HepG2 (cell line): ENCODE measurements around a stretch of chr2.

DNA sequence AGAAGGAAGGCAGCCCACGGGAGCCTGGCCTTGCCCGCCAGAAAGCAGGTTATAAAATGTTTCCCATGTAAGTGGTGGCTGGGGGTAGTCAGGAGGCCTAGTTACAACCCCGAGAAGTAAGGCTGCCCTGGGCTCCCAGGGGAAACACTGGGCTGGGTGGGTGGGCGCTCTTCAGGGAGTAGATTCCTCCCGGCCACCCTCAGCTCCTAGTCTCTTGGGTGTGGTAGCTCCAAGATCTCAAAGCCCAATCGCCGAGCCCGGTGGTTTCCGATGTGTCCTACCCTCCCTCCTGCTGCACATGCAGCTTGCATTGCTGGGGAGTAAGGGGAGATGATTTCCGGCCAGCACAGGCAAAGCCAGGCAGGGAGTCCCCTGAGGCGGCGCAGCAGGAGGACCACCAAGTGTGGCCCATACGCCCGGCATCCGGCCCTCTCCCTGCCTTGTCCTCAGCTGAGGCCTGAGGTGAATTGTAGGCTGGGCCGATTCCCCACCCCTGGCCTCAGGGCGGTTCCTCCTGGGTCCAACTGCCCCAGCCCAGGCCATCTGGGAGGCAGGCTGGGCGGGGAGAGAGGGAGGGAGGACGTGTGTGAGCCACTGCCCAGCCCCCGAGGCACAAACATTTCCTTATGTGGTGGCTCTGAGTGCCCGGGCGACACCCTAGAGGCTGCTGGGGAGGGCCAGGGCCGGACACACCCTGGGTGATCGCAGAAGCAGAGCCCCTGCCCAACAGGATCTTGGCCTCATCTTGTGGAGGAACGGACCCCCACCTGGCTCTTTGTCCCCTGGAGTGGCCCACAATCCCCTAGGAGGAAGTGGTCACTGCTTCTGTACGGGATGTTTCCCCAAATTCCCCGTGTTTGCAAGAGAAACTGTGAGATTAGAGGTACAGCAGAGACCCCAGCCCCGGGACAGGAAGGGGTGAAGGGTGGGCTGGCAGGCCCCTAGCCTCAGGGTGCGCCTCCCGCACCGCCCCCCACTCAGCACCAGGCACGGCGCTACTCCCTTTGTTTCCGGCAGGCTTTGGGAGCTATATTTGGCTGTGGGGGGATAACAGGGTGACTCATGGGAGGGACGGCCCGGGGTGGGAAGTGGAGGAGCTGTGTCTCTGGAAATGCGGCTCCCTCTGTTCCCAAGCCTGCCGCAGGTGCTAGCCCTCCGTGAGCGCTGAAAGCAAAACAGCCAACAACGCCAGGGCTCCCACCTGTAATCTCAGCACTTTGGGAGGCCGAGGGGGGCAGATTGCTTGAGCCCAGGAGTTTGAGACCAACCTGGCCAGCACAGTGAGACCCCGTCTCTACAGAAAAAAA lies 41.9 kb upstream of the PTMA start:
- RRBS, 2 experiments: 8 to 11% methylated on average over 16 of the region's 43 CpGs
CAGE:
- cytosol, long polyA minus RNA: no peak
- cytosol, long polyA plus RNA: no peak
- long polyA plus RNA: no peak
- nucleus, long polyA minus RNA: no peak
- nucleus, long polyA plus RNA: no peak

DNA sequence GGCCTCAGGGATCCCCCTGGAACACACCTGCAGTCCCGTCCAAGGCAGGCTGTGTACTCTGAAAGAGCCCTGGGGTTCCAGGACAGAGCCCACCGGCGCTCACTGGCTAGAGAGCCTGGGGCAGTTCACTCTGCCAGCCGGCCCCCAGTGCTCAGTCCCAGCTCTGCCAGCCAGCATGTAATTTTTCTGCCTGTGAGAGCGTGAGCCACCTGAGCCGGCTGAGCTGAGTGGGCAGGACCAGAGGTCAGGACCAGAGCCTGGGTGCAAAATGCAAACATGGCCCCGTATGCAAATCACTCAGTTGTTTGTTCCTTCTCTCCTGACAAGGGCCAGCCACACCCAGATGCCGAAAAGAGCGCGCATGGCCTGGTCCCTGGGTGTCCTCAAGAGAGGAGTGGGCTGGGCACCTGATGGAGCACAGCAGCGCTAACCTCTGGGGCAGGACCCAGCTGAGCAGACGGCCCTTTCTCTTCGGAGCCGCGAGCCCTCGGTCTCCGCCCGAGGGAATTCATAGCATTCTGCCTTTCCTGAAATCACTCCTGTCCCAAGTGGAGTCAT lies 36.6 kb upstream of the PTMA start:
- RRBS, 2 experiments: 2 to 33% methylated on average over 3 to 5 of the region's 18 CpGs
CAGE:
- cytosol, long polyA minus RNA: no peak
- cytosol, long polyA plus RNA: no peak
- long polyA plus RNA: no peak
- nucleus, long polyA minus RNA: no peak
- nucleus, long polyA plus RNA: no peak

- RRBS, 2 experiments: no CpG with 5 or more reads among the region's 21 CpGs
CAGE:
- cytosol, long polyA minus RNA: no peak
- cytosol, long polyA plus RNA: no peak
- long polyA plus RNA: no peak
- nucleus, long polyA minus RNA: no peak
- nucleus, long polyA plus RNA: no peak
Observed at GRCh38 chr2:231672479-231673331, 35.6 kb upstream of the PTMA start.

GRCh38 chr2:231677720-231678147 lies 30.6 kb upstream of the PTMA start:
- RRBS, 2 experiments: no CpG with 5 or more reads among the region's 6 CpGs
CAGE:
- cytosol, long polyA minus RNA: no peak
- cytosol, long polyA plus RNA: no peak
- long polyA plus RNA: no peak
- nucleus, long polyA minus RNA: no peak
- nucleus, long polyA plus RNA: no peak

GRCh38 chr2:231684313-231684804 lies 24.0 kb upstream of the PTMA start:
- RRBS, 2 experiments: no CpG with 5 or more reads among the region's 14 CpGs
CAGE:
- cytosol, long polyA minus RNA: no peak
- cytosol, long polyA plus RNA: no peak
- long polyA plus RNA: no peak
- nucleus, long polyA minus RNA: no peak
- nucleus, long polyA plus RNA: no peak

DNA sequence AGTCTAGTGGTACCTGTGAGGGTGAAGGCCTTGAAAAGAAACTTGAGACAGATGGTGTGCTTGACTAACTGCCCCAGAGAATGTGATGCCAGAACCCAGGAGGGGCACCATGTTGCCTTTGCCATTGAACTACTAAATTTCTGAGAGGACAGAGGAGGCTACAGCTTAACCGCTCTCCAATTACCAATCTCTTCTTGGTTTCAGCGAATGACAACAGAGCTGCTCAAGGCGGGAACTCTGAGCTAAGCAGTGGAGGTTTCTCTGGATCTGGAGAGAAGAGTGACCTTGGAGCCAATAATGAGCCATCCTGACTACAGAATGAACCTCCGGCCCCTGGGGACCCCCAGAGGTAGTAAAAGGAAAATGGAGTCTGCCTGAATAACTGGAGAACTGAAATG lies 53.1 kb downstream of the DIS3L2 start:
- RRBS, 2 experiments: no CpG with 5 or more reads among the region's 4 CpGs
CAGE:
- cytosol, long polyA minus RNA: no peak
- cytosol, long polyA plus RNA: no peak
- long polyA plus RNA: start-site peak on the plus strand centred at position 250 of the sequence, 57 bp wide, 18 and 13 reads in 2 replicates
- nucleus, long polyA minus RNA: no peak
- nucleus, long polyA plus RNA: start-site peak on the plus strand centred at position 238 of the sequence, 22 bp wide, 16 and 23 reads in 2 replicates

GRCh38 chr2:232321296-232321736 lies 57.2 kb upstream of the ALPP start:
- RRBS, 2 experiments: no CpG with 5 or more reads among the region's 15 CpGs
CAGE:
- cytosol, long polyA minus RNA: no peak
- cytosol, long polyA plus RNA: no peak
- long polyA plus RNA: no peak
- nucleus, long polyA minus RNA: no peak
- nucleus, long polyA plus RNA: no peak

DNA sequence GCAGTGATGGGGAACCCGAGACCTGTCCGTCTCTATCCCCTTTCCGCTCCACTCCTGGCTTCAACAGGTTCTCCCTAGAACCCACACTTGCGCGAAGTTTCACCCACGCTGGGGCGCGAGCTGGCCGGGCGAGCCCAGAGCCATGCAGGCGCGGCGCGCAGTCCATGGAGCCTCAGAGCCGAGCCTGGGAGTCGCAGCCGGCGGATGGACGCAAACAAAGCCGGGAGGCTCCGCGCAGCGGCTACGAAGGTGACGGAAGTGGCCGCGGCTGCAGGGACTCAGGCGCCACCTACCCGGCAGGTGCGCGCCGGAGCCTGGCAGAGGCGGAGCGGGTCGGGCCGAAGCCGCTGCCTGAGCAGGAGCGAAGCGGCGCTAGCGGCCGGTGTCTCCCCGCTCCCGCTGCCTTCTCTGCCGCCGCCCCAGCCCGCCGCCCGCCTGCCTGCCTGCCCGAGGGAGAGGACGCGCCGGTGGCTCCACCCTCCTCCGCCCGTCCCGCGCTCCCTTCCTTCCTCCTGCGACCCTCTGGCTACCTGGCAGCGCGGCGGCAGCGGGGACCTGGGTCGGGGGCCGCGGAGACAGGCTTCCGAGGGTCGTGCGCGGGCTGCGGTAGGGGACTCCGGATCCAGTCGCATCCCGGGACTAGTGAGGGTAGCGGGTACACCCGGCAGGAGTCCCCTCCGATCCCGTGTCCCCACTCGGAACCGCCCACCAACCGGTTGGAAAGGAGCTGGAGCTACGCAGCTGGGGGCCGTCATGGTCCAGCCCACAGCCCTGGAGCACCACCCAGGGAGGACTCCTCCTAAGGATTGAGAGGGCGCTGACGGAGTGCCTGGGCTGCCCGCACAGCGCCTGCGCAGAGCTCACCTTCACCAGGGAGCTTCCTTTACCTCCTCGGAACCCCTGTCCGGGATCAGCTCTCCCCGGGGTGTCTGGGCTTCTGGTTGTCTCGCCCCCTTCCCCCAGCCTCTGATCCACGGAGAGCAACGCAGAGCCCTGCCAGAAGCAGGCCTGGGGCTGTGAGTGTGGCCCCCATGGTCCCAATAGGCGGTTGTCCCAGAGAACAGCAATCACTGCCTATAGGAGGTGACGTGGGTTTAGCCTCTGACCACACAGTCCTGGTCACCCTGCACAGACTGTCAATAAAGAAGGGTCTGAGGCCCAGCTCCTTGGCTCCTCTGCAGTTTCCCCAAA lies 14.3 kb downstream of the ALPG start:
- RRBS, 2 experiments: 20% methylated on average over 46 of the region's 95 CpGs
CAGE:
- cytosol, long polyA minus RNA: no peak
- cytosol, long polyA plus RNA: no peak
- long polyA plus RNA: no peak
- nucleus, long polyA minus RNA: no peak
- nucleus, long polyA plus RNA: no peak

GRCh38 chr2:232458870-232459369 lies 3.0 kb downstream of the ALPI start:
- RRBS, 2 experiments: 20 to 27% methylated on average over 4 of the region's 41 CpGs
CAGE:
- cytosol, long polyA minus RNA: no peak
- cytosol, long polyA plus RNA: no peak
- long polyA plus RNA: no peak
- nucleus, long polyA minus RNA: no peak
- nucleus, long polyA plus RNA: no peak

DNA sequence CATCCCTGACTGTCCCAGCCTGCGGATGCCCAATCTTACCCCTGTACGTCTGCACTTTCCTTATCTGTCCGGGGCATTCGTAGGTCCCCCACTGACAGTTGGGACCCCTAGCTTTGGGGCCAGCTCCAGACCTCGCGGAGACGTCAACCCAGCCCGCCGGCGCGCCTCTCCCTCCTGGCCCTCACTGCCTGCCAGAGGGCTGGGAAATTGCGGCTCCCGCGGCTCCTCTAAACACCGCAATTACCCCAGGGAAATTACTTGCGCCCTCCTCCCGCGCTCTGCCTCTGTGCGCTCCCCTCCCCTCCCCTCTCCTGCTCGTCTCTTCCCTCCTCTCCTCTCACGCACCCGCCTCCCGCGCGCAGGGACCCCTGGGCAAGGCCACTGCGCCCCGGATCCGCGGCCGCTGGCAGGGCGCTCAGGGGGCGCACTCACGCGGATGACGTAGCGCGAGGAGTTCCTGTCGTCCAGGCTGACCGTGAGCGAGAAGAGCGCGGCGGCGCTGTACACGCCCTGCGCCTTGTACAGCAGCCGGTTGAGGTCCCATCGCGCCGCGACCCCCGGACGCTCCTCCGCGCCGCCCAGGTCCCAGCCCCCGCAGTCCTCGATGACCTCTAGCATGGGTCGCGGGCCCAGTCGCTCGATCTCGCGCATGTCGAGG lies 2.1 kb downstream of the ECEL1 start:
- RRBS, 2 experiments: 15 to 16% methylated on average over 7 of the region's 65 CpGs
CAGE:
- cytosol, long polyA minus RNA: no peak
- cytosol, long polyA plus RNA: no peak
- long polyA plus RNA: no peak
- nucleus, long polyA minus RNA: no peak
- nucleus, long polyA plus RNA: no peak

DNA sequence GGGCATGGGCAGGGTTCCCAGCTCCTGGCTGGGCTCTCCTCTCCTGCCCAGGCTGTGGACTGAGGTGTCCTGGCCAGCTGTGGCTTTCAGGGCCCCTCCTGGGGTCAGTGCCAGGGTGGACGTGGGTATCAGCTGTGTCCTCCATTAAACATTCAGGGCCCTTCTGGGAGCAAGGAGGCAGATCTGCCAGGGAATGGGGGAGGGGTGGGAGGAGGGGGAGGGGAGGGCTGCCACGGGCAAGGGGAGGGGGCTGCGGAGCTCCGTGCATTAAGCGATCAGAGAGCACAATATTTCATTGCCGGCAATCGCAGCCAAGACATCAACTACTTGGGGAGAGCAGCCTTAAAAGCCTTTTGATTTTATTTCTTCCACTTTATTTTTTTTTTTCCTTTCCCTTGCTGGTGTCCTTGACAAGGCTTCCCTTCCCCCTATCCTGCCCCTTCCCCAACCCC lies 14.5 kb upstream of the ECEL1 start:
- RRBS, 2 experiments: no CpG with 5 or more reads among the region's 7 CpGs
CAGE:
- cytosol, long polyA minus RNA: no peak
- cytosol, long polyA plus RNA: no peak
- long polyA plus RNA: no peak
- nucleus, long polyA minus RNA: no peak
- nucleus, long polyA plus RNA: no peak

- RRBS, 2 experiments: 37 to 48% methylated on average over 14 to 18 of the region's 46 CpGs
CAGE:
- cytosol, long polyA minus RNA: no peak
- cytosol, long polyA plus RNA: no peak
- long polyA plus RNA: no peak
- nucleus, long polyA minus RNA: no peak
- nucleus, long polyA plus RNA: no peak
Observed at GRCh38 chr2:232522316-232522868, 2.2 kb downstream of the PRSS56 start.

- RRBS, 2 experiments: no CpG with 5 or more reads among the region's 7 CpGs
CAGE:
- cytosol, long polyA minus RNA: no peak
- cytosol, long polyA plus RNA: no peak
- long polyA plus RNA: no peak
- nucleus, long polyA minus RNA: no peak
- nucleus, long polyA plus RNA: no peak
Observed at GRCh38 chr2:232548164-232548941, 2.0 kb downstream of the TIGD1 start.

DNA sequence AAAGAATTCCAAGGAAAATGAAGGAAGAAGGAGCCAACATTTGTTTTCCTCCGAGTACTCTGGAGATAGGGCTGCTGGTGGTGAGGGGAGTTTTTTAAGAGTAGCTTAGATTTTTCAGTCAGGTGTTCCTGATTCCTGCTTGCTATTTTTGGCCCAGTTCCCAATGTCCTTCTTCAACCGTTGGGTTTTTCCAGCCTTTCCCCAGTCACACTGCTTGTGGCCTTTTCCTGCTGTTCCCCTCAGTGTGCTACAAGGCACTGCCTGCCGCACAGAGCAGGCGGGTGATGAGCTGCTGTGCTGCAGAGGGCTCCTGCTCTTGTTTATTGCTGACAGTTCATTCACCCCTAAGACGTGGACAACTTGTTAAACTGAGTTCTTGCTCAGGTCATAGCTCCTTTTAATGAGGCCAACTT lies 20.5 kb downstream of the EIF4E2 start:
- RRBS, 2 experiments: no CpG with 5 or more reads among the region's 5 CpGs
CAGE:
- cytosol, long polyA minus RNA: no peak
- cytosol, long polyA plus RNA: no peak
- long polyA plus RNA: no peak
- nucleus, long polyA minus RNA: no peak
- nucleus, long polyA plus RNA: no peak

DNA sequence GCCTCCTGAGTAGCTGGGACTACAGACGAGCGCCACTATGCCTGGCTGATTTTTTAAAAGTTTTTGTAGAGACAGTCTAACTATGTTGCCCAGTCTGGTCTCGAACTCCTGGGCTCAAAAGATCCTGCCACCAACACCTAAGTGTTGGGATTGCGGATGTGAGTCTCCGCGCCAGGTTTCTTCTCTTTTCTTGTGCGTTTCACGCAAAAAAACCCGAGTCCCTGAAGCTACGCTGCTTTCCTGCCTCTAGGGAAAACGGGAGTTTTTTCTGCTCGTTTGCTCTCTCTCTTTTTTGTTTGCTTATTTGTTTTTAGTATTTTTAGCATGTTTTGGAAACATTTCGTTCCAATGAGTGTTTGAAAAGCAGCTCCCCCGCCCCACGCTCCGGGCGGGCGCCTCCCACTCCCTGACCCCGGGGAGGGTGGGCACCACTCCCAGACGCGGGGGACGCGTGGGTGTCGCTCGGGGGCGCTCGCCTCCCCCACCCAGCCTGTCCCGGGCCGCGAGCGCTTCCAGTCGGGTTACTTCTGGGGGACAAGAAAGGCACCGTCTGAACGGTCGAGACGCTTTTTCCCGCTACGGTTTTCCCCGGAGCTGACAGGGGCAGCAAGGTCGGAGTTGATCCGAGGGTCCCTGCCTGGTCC lies 538 bp upstream of the EFHD1 start:
- RRBS, 2 experiments: 1 to 2% methylated on average over 19 of the region's 41 CpGs
CAGE:
- cytosol, long polyA minus RNA: no peak
- cytosol, long polyA plus RNA: no peak
- long polyA plus RNA: no peak
- nucleus, long polyA minus RNA: no peak
- nucleus, long polyA plus RNA: no peak

DNA sequence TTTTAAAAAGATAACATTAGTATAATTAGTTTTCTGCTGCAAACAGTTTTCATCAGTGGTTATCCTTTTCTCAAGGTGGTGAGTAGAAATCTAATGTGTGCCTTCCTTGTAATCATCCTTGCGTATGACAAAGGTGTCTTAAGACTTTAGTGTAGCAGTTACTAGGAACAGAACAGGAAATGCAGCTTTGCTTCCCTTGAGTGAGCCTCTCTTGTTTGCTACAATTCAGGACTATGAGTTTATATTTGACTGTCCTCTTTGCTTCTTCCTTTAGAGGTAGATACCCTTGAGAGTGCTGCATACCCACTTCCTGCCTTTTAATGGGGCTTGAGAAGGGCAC lies 3.9 kb downstream of the KCNJ13 start:
- RRBS, 2 experiments: no CpG with 5 or more reads among the region's 1 CpG
CAGE:
- cytosol, long polyA minus RNA: no peak
- cytosol, long polyA plus RNA: no peak
- long polyA plus RNA: no peak
- nucleus, long polyA minus RNA: no peak
- nucleus, long polyA plus RNA: no peak

DNA sequence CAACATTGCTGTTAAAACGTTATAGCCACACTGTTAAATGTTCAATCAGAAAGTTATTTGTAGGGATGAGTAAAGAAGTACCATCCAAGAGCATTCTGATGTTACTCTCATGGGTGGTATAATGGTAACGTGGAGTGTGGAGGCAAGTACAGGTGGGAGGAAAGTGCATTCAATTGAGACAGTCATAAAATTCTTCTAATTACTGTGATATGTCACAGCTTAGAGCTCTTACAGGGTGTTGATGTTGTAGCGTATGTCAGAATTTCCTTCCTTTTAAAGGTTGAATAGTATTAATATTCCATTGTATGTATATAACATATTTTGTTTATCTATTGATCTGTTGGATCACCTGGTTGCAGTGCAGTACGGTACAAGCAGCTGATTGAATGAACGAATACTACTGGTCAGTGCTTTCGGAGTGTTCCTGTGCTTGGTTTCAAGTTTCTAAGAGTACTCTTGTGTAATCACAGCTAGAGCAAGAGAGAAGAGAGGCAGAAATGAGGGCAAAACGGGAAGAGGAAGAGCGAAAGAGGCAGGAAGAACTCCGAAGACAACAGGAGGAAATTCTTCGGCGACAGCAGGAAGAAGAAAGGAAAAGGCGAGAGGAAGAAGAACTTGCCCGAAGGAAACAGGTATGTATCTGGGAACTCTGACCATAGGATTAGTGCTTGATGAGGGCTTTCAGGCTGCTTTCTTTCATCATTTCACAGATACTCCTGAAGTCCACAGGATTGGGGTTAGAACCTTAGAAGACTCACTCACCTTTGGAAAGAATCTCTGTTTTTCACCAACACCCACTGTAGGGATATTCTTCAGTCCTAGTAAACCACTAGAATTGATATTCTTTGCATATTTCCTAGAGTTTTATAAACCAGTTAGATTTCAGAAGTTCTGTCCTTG lies 40.3 kb upstream of the KCNJ13 start:
- RRBS, 2 experiments: no CpG with 5 or more reads among the region's 13 CpGs
CAGE:
- cytosol, long polyA minus RNA: no peak
- cytosol, long polyA plus RNA: no peak
- long polyA plus RNA: no peak
- nucleus, long polyA minus RNA: no peak
- nucleus, long polyA plus RNA: no peak

GRCh38 chr2:232874040-232874766 lies 4.1 kb downstream of the SNORC start:
- RRBS, 2 experiments: no CpG with 5 or more reads among the region's 12 CpGs
CAGE:
- cytosol, long polyA minus RNA: no peak
- cytosol, long polyA plus RNA: no peak
- long polyA plus RNA: no peak
- nucleus, long polyA minus RNA: no peak
- nucleus, long polyA plus RNA: no peak

DNA sequence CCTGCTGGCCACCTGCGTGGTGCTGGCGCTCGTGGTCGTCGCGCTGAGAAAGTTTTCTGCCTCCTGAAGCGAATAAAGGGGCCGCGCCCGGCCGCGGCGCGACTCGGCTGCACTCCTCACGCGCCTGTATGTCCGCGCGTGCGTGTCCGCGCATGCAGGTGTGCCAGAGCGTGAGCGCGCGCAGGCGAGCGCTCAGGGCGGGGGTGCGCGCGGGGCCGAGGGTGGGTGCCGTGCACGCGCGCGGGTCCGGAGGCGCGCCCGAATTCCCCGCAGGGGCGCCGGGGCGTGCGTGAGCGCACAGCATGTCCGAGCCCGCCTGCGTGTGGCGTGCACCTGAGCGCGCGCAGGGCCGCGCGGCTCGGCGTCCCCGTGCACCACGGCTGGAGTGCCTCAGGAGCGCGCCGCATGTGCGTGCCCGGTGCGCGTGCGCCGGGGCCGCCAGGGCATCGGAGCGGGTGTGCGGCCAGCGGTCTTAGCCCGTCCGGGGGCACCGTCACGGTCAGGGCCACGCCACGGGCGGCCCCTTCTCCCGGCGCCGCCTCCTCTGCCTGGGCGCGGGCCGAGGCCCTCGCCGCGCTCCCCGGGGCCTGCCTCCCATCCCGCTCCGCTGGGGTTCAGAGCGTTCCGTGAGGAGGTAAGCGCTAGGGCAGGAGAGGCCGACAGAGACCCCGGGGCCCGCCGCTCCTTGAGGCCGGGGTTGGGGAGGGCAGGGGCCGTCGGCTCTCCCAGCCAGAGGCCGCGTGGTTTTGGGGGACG lies 6.4 kb downstream of the SNORC start:
- RRBS, 2 experiments: 30 to 32% methylated on average over 28 to 34 of the region's 109 CpGs
CAGE:
- cytosol, long polyA minus RNA: no peak
- cytosol, long polyA plus RNA: no peak
- long polyA plus RNA: no peak
- nucleus, long polyA minus RNA: no peak
- nucleus, long polyA plus RNA: no peak

GRCh38 chr2:233076991-233077353 lies 16.8 kb downstream of the INPP5D start:
- RRBS, 2 experiments: no CpG with 5 or more reads among the region's 3 CpGs
CAGE:
- cytosol, long polyA minus RNA: no peak
- cytosol, long polyA plus RNA: no peak
- long polyA plus RNA: no peak
- nucleus, long polyA minus RNA: no peak
- nucleus, long polyA plus RNA: no peak